ENCODE measurements around the gene DPM1.

DNA sequence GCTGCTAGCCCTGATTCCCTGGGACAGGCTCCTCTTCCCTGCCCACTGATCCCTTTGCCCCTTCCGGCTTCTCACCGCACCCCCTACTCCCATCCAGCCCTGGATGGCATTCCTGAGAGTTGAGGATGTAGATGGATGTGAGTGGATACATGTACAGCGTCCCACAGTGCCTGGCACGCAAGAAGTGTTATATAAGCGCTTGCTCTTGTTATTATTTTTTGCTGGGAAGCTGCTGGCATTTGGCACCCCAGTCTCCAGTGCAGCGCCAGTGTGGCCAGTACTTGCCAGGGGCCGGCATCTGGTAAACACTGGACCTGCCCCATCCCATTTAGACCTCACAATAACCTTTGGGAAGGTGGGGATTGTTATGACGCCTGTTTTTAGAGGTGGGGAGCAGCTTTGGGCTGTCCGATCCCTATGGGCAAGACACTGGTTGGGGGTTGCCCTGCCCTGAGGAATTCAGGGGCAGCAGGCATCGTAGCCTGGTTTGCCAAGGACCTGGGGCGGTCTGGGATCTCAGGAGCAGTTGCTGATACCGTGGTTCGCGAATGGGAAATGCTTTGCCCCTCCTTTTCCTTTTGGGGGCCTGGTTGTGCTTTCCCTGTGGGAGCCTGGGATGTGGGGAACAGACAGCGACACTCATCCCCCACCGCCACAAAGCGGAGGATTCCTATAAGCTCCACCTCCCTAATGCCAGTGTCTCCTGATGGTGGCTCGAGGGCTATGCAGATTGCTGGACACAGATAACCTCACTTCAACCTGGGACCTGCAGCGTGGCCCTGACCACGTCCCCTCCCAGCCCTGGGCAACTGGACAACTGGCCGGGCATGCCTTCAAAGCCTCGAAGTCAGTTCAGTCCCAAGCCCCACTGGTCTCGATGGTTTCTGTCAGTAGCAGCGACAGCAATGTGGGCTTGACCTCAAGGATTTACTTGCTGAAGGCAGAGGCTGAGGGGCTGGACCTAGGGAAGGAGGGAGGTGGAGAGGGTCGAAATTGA, 3.1 kb downstream of the CEBPB start:
- PRO-cap, result bidirectional peak, plus-strand start at position 214 of the sequence, minus-strand start at position 186 of the sequence; bidirectional peak, plus-strand start at position 598 of the sequence, minus-strand start at position 550 of the sequence; bidirectional peak, plus-strand start at position 696 of the sequence, minus-strand start at position 695 of the sequence
- RAMPAGE, long total RNA, 4 experiments, result no peak in any of the 4 experiments

- PRO-cap, result no peak
- RAMPAGE, long total RNA, 4 experiments, result no peak in any of the 4 experiments
These were observed 35.8 kb downstream of the CEBPB start for GRCh38 chr20:50226260-50227085.

- PRO-cap, result bidirectional peak, plus-strand start at chr20:50248637, minus-strand start at chr20:50248495
- RAMPAGE, long total RNA, 4 experiments, result no peak in any of the 4 experiments
These were observed 57.6 kb downstream of the CEBPB start for GRCh38 chr20:50247963-50248875.

- PRO-cap, result bidirectional peak, plus-strand start at chr20:50285680, minus-strand start at chr20:50285551
- RAMPAGE, long total RNA, 4 experiments, result no peak in any of the 4 experiments
These were observed 95.0 kb downstream of the CEBPB start for GRCh38 chr20:50285275-50286447.

DNA sequence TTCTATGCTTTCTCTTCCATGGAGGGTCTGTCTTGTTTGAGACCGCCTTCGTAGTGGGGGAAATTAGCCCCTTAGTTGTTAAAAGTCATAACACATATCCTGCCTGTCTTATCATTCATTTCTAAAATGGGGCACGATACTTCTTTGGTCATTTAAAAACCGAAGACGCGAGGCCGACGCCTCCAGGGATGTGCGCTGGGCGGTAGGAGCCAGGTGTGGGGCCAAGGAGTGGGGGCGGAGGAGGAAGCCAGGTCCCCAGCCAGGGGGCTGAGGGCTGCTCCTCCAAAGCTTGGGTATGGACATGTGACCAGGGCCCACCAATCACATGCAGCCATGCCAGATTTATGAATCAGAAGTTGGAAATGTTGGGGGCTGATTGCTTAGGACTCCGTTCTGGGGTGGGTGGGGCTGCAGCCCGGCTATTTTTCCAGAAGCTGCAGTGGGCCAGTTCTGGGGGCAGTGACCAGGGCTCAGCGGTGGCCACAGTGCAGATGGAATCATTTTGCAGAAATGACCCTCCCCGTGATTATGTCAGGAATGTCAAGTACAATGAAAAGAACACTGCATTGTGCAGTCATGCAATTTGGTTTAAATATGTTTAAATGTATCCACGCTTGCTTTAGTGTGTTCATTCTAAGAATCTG, 95.9 kb downstream of the CEBPB start:
- PRO-cap, result bidirectional peak, plus-strand start at position 391 of the sequence, minus-strand start at position 197 of the sequence
- RAMPAGE, long total RNA, 4 experiments, result no peak in any of the 4 experiments

- PRO-cap, result no peak
- RAMPAGE, long total RNA, 4 experiments, result no peak in any of the 4 experiments
These were observed 101.2 kb downstream of the CEBPB start for GRCh38 chr20:50291831-50292190.

GRCh38 chr20:50305816-50307151, 115.7 kb downstream of the CEBPB start:
- PRO-cap, result unidirectional peak, plus-strand start at chr20:50306246; bidirectional peak, plus-strand start at chr20:50306486, minus-strand start at chr20:50306367
- RAMPAGE, long total RNA, 4 experiments, result no peak in any of the 4 experiments

DNA sequence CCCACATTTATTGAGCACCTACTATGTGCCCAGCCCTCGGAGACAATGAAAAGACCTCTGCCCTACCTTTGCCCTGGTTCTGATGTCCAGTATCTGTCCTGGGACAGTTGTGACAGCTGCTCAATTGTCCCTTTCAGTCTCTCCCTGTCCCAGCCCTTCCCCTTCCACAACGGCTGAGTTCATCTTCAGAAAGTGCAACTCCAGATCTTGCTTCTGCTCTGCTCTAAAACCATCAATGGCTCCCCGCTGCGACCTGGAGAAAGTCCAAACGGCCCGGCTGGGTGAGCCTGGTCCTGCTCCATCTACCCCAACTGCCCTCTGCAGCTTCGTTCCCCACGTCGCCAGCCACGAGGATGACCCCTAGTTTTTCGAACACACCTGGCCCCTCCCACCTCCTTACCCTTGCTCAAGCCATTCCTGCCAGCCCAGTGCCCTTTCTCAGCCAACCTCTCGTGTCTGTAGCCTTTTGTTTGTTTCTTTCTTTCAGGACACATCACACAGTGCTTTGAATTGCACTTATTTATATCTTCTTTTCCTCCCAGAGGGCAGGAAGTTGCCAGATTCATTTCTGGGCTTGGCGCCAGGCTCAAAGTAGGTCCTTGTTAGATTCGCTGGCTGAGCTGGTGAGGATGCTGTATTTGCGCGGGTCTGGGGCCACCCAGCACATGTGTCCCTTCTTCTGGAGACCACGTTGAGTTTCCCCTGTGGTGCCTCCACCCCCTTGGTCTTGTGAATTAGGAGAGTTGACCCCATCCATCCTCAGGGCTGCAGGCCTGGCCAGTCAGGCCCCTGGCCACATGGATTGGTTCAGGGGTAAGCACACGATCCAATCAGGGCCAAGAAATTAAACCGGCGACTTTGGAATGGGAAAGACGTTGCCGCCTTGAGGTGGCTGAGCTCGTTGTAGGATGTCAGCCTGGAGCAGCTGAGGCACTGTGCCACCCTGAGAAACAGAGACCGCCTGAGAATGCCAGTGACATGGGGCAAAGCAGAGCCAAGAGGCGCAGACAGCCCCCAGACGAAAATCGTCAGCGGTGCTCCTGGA, 155.9 kb downstream of the CEBPB start:
- PRO-cap, result bidirectional peak, plus-strand start at position 602 of the sequence, minus-strand start at position 495 of the sequence
- RAMPAGE, long total RNA, 4 experiments, result no peak in any of the 4 experiments

GRCh38 chr20:50349181-50349649, 158.6 kb downstream of the CEBPB start:
- PRO-cap, result unidirectional peak, minus-strand start at chr20:50349439
- RAMPAGE, long total RNA, 4 experiments, result no peak in any of the 4 experiments

- PRO-cap, result unidirectional peak, minus-strand start at chr20:50350565
- RAMPAGE, long total RNA, 4 experiments, result no peak in any of the 4 experiments
These were observed 159.7 kb upstream of the PTPN1 start for GRCh38 chr20:50350305-50350984.

GRCh38 chr20:50376660-50377332, 133.4 kb upstream of the PTPN1 start:
- PRO-cap, result no peak
- RAMPAGE, long total RNA, 4 experiments, result no peak in any of the 4 experiments

DNA sequence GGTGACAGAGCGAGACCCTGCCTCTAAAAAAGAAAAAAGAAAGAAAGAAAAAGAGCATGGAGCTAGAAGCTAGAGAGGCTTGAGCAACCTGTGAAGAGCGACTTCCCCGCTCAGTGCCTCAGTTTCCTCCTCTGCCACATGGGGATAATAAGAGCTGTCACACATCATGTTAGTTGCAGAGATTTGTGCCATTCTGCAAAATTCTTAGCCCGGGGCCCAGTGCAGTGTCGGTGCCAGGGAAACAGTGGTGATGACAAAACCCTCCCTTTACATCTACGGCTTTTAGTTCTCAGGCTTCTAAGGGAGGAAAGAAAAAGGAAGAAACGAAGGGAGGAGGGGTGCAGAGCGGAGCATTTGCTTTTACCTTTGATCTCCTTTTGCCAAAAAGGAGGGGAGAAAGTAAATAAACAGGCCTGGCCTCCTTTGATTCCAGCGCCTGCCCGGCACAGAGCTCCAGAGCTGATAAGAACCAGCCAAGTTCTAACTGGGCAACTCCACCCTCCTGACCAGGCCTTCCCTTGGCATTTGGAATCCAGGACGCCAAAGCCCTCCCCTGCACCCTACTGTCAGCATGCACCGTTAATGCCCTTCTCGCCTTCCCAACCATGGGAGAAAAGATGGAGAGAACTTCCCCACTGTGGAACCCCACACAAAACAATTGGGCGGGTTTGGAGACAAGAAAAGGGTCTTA, 120.9 kb upstream of the PTPN1 start:
- PRO-cap, result no peak
- RAMPAGE, long total RNA, 4 experiments, result no peak in any of the 4 experiments

DNA sequence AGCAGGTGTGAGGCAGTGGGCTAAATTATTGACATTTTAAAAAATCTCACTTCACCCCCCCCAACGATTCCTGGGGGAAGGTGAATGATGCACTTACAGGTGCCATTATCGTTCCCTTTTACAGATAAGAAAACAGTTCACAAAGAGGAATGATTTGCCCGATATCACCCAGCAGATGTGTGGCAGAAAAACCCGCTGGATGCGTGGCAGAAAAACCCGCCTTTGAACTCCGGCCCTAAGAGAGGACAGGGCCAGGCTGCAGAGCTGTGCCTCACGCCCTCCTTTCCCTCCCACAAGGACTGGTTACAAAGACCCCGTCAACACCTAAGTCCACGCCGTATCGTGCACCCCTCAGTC, 114.1 kb upstream of the PTPN1 start:
- PRO-cap, result no peak
- RAMPAGE, long total RNA, 4 experiments, result no peak in any of the 4 experiments

DNA sequence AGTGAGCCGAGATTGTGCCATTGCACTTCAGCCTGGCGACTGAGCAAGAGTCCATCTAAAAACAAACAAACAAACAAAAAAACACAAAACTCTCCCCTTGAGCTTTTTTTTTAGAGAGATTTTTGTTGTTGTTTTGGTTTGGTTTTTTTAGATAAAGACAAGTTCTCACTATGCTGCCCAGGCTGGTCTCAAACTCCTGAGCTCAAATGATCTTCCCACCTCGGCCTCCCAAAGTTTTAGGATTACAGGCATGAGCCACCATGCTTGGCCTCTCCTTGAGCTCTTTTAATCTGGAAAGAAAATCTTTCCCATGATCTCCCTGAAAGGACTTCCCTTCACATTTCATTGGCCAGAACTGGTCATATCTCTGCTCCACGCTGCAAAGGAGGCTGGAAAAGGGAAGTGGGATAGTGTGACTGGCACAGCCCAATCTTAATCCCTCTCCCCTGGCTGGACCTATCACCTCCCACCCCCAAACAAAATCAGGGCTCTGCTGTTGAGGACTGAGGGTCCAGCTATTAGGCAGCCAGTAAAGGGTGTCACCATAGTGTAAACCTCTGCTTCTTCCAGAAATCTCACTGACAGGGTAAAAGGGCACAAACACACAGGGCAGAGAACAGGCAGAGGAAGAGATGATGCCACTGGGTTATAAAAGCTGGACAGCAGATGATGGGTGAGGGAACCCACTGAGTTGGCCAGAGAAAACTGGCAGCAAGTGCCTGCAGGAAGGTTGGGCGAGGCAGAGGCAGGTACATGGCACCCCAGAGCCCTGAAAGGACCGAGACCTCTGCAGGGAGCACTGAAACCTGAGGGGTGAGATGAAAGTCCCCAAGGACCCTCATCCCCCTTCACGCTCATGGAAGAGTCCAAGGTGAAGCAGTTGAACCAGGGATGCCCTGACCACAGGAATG, 83.2 kb upstream of the PTPN1 start:
- PRO-cap, result unidirectional peak, minus-strand start at position 287 of the sequence
- RAMPAGE, long total RNA, 4 experiments, result no peak in any of the 4 experiments

DNA sequence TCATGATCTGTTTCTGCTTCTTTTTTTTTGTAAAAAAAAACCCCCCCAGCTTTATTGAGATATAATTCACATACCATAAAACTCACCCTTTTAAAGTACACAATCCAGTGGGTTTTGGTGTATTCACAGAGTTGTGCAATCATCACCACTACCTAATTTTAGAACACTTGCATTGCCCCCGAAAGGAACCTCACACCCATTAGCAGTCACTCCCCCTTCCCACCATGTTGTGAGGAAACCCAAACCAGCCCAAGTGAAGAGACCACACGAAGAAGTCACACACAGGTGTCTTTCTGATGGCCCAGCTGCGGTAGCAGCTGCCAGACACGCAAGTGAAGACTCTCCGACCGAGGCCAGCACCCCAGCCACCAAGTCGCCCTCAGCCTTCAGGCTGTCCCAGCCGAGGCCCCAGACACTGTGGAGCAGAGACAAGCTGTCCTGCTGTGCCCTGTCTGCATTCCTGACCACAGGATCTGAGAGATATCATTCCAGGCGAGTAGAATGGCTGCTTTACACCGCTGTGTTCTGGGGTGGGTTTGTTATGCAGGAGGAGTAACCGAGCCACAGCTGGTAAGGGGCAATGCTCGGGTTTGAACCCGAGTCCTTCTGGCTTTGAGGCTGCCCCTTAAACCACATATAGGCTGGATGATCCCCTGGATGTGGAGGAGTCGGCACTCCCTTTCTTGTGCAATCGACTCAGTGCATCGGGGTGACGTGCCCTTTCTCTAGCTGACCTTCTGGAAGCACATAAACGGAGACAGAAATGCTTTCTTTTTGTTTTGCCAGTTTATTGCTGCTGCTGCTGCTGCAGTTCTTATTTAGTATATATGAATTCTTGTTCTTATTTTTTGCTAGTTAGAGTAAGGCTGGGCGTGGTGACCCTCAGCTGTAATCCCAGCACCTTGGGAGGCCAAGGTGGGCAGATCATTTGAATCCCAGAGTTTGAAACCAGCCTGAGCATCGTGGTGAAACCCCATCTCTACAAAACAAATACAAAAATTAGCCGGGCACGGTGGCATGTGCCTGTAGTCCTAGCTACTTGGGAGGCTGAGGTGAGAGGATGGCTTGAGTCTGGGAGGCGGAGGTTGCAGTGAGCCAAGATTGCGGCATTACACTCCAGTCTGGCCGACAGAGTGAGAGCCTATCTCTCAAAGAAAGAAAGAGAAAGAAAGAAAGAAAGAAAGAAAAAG, 58.9 kb upstream of the PTPN1 start:
- PRO-cap, result bidirectional peak, plus-strand start at position 748 of the sequence, minus-strand start at position 661 of the sequence
- RAMPAGE, long total RNA, 4 experiments, result no peak in any of the 4 experiments

GRCh38 chr20:50660228-50660878, 31.0 kb downstream of the RIPOR3 start:
- PRO-cap, result no peak
- RAMPAGE, long total RNA, 4 experiments, result no peak in any of the 4 experiments

GRCh38 chr20:50680119-50681002, 11.0 kb downstream of the RIPOR3 start:
- PRO-cap, result no peak
- RAMPAGE, long total RNA, 4 experiments, result no peak in any of the 4 experiments

DNA sequence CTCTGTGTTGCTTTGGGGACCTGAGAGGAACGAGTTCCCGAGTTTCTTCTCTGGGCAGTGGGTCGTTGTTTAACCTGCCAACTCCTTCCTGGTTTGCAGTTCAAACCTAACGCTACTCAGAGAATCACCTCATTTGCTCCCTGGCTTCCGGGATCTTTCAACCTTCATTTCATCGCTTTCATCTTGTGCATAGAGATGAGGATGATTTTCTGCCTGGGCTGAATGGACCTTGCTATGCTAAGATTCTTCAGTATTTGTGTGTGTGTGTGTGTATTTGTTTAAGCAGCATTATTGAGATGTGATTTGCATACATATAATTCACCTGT, 9.9 kb downstream of the BCAS4 start:
- PRO-cap, result no peak
- RAMPAGE, long total RNA, 4 experiments, result no peak in any of the 4 experiments

- PRO-cap, result bidirectional peak, plus-strand start at chr20:50958833, minus-strand start at chr20:50958532
- RAMPAGE, long total RNA, 4 experiments, result start-site peak on the minus strand in 4 of 4 experiments, at chr20:50958469-50958550 at its widest, 40 to 282 reads per replicate
These were observed at the start of gene DPM1 for GRCh38 chr20:50958198-50958654. Gene DPM1, minus strand, starts transcription at chr20:50958532.

- PRO-cap, result no peak
- RAMPAGE, long total RNA, 4 experiments, result no peak in any of the 4 experiments
These were observed 149.1 kb downstream of the NFATC2 start for GRCh38 chr20:51393366-51393949.

All from esophagus squamous epithelium (tissue), 4 donors.